Bile duct (tissue), 1 donor: ENCODE measurements around the genes MKRN2 and NUP210.

DNA sequence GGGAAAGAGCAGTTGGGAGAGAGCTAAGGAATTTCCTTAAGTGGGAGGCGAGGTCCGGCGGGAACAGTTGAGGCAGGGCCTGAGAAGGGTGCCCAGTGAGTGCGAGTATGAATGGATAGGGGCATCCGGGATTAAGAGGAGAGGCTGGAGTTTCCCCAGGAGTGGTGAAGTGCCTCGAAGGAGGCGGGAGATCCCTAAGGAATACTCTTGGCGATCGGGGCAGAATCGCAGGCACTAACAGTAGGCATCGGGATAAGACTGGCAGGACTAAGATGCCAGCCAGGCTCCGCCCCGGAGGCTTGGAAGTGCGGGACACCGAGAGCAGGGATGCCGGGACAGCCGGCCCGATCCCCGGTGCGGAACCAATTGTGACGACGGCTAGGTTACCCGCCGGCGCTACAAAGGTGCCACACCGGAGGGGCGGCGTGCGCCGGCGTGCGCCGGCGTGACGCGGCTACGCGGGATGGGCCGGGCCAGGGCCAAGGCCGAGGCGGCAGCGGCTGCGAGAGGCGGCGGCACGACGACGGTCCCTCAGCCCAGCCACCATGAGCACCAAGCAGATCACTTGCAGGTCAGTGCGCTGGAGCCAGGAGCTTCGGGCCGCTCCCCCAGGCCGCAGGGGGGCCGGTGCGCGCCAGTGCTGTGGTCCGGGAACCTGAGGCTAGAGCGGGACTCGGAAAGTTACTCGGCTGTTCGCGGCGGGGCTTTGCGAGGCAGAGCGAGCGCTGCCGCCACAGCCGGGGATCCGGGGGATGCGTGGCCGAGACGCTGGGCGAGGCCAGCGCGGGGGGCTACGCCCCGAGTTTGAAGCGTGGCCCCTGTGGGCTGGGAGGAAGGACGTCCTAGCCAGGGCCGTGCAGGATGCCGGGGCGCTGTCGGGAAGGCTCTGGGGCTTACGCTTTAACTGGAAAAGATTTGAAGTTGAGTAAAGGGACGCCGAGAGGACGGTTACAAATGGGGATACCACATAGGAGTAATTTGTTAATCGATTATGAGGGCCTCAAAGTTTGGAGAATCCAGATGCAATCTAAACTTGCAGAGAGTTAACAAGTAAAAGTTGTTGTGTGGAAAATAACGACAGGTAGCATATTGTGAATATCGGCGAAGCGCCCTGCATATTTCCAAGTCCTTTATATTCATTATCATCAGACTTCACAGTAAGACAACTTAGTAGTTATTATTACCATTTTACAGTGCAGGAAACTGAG, at the start of gene MKRN2:
Gene MKRN2 (plus strand): TSS at position 482 of the 1,208 bp plus-strand sequence.
- PRO-cap = bidirectional peak, plus-strand start at position 482 of the sequence, minus-strand start at position 349 of the sequence; unidirectional peak, plus-strand start at position 692 of the sequence

GRCh38 chr3:12588730-12589219, 31.9 kb downstream of the MKRN2 start:
- PRO-cap = no peak

GRCh38 chr3:12674124-12674773, 10.3 kb upstream of the RAF1 start:
- PRO-cap = no peak

GRCh38 chr3:12706317-12706764, 42.4 kb upstream of the RAF1 start:
- PRO-cap = no peak

GRCh38 chr3:12740983-12741593, 18.0 kb downstream of the TMEM40 start:
- PRO-cap = no peak

- PRO-cap = no peak
Observed at GRCh38 chr3:12768606-12769270, 9.7 kb upstream of the TMEM40 start.

GRCh38 chr3:12832039-12833181, 9.0 kb downstream of the RPL32 start:
- PRO-cap = no peak

- PRO-cap = no peak
Observed at GRCh38 chr3:12899049-12899894, 57.9 kb upstream of the RPL32 start.

DNA sequence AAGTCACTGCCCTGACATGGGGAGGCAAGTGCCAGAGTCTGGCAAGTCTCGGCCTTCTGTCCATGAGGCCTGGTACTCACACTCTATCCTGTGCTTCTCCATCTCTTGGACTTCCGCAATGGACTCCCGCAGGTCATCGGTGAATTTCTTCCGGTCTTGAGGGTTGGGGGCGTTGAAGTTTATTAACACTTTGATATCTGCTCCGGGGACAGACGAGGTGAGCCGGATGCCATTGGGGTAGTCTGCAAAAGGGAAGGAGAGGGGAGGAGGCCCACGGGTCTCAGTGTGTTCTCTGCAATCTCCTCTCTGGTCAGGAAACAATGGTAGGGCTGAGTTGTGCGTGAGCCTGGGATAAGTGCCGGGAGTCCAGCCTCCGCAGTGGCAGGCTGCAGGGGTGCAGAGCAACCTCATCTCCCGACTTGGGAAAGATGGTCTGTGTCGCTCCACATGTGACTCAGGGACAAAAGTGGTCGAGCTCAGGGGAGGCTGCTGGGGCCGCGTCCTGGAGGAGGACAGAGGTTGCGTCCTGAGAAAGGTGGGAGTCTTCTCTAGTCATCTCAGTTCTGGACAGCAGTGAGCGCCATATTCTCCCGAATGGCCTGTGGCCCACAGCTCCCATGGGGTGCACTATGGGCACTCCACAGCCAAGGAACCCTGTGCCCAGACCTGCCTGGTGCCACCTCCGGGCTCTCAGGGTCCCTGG, 68.0 kb upstream of the RPL32 start:
- PRO-cap = no peak

DNA sequence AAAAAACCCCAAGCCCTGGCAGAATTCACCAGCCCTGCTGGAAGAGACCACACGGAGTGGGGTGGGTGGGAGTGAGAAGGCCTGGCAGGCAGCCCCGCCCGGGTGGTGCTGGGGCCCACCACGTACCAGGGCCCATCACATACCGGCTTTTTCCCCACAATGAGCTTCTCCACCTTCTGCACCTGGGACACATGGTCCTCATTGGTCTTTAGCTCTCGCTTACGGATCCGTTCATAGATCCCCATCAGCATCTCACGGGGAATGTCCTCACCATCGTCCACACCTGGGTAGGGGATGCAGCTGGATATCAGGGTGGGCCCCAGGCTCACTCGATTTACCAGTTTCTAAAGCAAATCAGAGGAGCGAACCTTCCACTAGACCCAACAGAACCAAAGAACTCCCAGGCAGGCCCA, 74.1 kb upstream of the RPL32 start:
- PRO-cap = no peak

GRCh38 chr3:12920419-12920769, 79.0 kb upstream of the RPL32 start:
- PRO-cap = no peak

- PRO-cap = no peak
Observed at GRCh38 chr3:12924555-12924924, 83.2 kb upstream of the RPL32 start.

- PRO-cap = no peak
Observed at GRCh38 chr3:12938206-12938916, 97.0 kb upstream of the RPL32 start.

DNA sequence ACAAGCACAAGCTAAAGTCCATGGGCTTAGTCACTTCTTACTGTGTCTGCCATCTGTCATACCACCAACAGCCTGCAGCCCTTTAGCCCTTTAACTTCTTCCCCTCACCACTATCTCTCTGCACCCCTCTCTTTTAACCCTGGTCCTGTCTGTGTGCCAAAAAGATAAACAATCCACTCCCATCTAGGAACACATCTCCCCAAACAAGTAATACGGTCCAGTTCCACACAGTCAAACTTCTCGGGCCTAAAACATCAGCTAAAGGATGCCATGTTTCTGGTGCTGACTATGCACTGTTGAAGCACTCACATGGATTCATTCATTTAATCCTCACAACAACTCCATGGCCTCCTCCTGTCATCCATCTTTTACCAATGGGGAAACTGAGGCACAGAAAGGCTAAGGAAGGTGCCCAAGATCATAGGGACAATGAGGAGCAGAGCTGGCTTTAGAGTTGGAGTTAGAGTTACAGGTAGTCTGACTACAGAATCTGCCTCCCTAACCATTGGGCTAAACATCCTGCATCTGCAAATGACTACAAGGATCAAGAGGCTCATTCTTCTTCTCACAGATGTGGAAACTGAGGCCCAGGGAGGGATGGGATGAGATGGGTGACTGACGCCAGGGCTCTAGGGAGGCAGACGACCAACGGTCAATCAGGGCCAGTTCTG, 111.6 kb downstream of the IQSEC1 start:
- PRO-cap = no peak

DNA sequence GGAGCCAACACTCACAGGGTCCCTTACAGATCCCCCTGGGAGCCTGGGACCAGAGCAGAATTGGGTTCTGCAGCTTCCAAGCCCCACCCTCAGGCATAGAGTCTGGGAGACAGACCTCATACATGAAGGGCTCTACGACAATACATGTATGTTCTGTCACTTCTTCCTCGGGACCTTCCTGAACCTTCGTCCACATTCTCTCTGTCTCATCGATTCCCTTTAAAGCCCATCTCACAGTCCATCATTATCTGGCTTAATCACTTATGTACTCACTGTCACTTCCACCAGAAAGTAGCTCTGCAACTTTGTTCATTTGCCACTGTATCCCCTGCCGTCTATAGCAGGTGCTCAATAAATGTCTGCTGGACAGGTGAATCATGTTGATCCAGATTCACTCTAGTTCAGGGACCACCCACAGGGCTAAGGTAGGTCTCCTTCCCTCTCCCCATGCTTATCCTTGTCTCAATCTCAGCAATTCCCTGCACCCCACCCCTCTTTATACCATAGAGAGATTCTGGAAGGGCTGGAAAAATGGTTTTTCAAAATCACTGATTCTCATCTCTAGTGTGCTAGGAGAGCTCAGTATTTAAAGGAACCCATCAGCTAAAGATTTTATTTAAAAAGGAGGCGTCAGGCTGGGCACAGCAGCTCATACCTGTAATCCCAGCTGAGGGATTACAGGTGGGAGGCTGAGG, 96.7 kb downstream of the IQSEC1 start:
- PRO-cap = no peak

DNA sequence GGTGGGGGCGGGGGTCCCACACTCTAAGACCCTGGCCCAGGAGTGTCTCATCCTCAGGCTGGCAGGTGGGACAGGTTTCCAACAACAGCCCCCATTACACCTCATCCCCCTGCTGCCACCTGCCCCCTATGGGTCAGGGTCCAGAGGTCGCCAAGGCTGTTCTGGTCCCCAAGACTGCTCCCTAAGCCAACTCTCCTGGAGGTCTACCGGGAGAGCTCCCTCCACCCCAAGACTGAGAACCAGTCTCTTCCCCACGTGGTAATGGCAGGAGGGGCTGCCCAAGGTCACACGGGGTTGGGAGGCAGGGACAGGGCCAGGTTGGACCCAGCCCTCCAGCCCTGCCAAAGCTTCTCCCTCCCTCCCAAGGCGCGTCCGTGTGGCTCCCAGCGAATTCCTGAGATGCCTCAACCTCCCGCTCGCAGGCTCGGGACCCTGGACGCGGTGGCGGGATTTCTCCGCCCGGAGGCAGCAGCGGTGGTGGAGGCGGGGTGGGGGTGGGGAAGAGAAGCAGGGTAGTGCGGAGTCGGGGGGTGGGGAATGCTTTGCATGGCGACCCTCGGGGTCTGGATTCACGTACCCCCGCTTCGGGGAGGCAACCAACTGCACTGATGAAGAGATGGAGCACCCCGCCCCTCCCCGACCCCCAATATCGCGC, 80.1 kb downstream of the IQSEC1 start:
- PRO-cap = no peak

- PRO-cap = no peak
Observed at GRCh38 chr3:13025054-13025491, 48.2 kb downstream of the IQSEC1 start.

DNA sequence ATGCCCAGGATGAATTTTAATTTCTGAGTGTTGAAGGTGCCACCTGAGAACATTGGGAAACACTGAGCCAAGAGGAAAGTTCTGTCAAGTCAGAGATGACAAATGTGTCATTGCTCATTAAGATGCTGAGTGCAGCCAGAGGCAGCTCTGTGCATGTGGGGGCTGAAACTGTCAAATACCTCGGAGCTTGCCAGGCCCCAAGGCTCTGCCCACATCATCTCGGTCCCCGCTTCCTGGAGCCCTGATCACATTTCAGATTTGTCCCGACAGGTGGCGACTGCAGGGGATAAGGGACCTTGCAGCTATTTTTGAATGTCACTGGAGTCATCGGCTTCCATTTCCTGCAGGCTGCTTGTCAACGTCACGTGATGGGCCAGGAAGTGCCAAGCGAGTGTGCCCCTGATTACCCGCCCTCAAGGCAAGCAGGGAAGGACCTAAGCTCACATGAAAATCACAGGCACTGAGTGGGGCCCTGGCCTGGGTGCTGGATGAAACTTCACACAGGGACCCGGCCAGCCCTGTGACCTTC, 73.6 kb downstream of the NUP210 start:
- PRO-cap = no peak

- PRO-cap = bidirectional peak, plus-strand start at chr3:13420350, minus-strand start at chr3:13420282
Observed at GRCh38 chr3:13420194-13420556, at the start of gene NUP210. Gene NUP210 (minus strand): TSS chr3:13420322.

DNA sequence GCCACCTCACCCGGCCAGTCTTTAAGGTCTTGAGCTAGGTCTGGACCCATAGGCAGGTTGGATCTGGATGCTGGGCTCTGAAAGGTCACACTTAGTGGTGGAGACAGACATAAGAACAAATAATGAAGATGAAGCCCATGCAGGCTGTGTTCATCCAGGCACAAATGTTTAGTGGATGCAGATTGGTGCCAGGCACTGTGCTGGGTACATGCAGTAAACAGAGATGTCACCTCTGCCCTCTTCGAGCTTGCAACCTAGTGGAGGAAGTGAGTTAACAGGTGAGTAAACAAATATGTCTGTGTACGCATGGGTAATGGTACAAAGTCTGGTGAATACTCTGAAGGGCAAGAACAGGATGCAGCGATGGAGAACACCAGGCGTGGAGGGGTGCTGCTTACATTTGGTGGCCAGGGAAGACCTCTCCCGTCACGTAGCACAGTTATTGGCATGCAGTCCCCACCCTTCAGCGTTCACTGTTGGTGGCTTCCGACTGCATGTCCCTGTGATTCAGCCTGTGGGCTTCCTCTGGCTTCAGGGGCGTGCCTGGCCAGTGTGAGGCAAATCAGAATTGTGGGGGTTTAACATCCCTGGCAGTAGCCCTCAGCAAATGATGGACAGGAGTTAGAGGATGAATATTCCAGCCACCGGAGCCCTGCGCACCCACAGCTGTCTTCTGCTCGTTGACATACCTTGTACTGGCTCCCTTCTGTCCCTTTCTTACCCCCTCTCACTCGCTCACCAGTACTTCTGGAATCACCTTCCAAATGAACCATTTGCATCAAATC, 9.2 kb upstream of the HDAC11 start:
- PRO-cap = unidirectional peak, plus-strand start at position 347 of the sequence